Glomerular endothelial cell (primary cell): ENCODE measurements around a stretch of chr11.

- RAMPAGE, long total RNA = no peak
These were observed 47.7 kb downstream of the C11orf58 start for GRCh38 chr11:16786141-16786600.

- RAMPAGE, long total RNA = no peak
These were observed 78.4 kb downstream of the C11orf58 start for GRCh38 chr11:16816869-16817235.

GRCh38 chr11:16864884-16865247, 126.4 kb downstream of the C11orf58 start:
- RAMPAGE, long total RNA = no peak

- RAMPAGE, long total RNA = no peak
These were observed 88.7 kb downstream of the PLEKHA7 start for GRCh38 chr11:16925110-16926239.

DNA sequence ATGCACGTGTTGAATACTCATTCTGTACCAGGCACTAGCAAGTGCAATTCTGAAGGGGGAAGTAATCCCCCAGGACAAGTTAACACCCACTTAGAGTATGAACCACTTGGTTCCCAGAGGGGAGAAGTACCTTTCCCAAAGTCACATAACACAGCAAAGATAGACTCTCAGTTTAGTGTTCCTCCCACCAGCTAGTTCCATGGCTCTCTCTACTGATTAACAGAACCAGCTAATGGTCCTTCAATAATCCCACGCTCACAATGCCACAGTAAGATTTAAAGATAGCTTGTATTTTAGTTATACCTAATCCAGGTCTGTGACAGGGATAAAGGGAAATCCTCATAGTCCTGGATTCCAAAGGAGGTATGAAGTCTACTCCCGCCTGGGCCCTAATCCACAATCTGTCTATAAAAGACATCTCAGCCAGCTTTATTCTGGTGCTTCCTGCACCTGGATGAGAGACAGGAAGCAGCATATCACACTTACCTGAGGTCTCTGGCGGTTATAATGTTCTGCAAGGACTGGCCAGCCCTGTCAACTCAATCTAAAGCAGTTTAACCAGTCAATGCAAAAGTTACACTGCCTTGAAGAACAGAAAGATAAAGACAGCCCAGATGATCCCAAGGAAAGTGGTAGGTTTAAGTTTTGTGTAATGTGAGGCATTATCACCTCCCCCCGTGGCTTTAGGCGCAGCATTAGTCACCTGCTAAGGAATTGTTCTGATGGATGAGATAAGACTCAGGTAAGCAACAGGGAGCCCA, 57.7 kb downstream of the PLEKHA7 start:
- RAMPAGE, long total RNA = no peak

- RAMPAGE, long total RNA = no peak
These were observed 47.0 kb downstream of the PLEKHA7 start for GRCh38 chr11:16967262-16967658.

- RAMPAGE, long total RNA = no peak
These were observed 64.4 kb downstream of the PIK3C2A start for GRCh38 chr11:17143381-17143725.

DNA sequence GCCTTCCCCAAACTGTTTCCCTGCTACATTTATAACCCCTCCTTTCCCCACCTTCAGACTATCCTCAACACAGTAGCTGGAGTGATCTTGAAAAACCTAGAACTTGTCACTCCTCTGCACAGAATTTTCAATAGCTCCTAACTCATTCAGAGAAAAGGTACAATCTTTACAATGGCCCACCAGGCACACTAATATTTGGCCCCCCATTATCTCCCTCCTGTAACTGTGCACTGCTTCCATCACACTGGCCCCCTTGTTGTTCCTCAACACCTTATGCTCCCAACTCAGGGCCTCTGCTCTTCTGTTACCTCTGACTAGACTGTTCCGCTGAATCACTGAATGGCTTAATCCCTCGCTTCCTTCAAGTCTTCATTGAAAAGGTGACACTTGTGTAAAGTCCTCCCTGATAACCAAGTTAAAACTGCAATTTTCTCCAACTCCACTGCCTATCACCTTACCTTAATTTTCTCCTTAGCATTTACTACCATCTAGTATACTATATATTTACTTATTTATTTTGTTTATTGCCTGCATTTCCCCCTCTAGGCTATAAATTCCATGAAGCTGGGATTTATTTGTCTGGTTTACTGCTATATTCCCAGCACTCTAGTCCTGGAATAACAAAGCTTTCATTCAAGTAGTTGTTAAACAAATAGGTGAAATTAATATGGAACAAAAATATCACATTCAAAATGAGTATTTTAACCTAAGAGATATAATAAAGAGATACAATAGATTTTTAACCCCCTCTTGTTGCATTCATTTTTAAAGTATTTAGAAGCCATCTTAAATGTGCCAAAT, 21.8 kb downstream of the PIK3C2A start:
- RAMPAGE, long total RNA = no peak

- RAMPAGE, long total RNA = no peak
These were observed 36.3 kb upstream of the NCR3LG1 start for GRCh38 chr11:17315283-17315725.

DNA sequence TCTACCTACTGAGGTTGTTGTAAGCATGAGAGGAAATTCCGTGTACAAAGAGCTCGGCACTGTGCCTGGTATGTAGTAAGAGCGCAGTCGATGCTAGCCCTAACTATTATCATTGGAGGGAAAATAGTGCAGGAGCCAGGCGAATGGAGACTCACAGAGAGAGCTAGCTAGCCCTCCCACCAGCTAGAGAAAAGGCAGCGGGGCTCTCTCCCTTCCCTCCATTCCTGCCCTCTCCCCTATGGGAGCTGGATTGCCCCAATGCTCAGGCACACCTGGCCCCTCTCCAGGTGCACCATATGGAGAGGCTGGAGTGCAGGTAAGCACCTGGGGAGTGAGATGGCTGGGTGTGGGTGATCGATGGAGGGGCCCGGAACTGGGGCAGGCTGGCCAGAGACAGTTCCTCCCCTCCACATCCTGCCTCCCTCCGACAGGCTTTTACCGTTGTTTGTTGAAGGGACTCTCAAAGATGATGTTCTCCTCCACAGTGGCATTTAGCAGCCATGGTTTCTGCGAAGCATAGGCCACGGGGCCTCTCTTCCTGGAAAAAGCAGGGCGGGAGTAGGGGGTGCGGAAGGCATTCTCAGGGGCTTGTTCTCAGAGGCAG, 25.7 kb upstream of the KCNJ11 start:
- RAMPAGE, long total RNA = no peak

DNA sequence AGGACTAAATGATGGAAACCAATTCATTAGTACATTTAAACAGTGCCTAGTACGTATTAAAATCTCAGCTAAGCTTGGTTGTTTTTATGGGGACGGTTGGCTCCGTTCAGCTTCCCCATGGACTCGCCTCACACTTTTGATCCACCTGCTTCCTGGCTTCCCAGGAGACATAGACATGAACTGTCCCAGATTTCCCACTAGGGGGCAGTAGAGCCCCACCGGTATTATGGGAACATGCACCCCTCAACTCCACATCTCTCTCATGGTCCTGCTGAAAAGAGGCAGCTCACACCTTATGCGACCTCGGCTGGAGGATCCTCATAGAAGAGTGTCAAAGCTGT, 9.6 kb upstream of the SAAL1 start:
- RAMPAGE, long total RNA = no peak

DNA sequence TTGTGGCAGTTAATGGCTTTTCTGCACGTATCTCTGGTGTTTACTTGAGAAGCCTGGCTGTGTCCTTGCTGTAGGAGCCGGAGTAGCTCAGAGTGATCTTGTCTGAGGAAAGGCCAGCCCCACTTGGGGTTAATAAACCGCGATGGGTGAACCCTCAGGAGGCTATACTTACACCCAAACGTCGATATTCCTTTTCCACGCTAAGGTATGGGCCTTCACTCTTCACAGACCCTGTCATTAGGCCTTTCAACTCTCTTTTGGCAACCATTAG, 2.0 kb downstream of the LDHA start:
- RAMPAGE, long total RNA = no peak

GRCh38 chr11:18402735-18403202, 8.4 kb downstream of the LDHA start:
- RAMPAGE, long total RNA = no peak

DNA sequence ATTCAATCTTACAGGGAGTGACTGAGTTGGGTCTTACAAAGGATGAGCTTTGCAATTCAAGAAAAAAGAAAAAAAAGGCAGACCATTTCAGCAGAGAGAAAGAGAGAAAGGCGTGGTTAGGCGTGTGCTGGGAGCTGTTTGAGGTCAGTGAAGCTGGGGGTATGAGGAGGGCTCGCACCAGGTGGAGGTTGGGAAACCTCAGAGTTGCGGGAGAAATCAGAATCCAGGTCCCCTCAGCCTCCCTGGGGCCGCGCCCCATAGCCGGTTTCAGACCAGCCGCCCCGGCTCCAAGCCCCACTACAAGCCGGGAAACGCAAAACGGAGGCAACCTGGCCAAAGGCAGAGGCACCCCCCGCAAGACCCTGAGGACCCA, 333 bp downstream of the UEVLD start:
- RAMPAGE, long total RNA = no peak

GRCh38 chr11:18650680-18651522, 16.8 kb upstream of the SPTY2D1 start:
- RAMPAGE, long total RNA = no peak

DNA sequence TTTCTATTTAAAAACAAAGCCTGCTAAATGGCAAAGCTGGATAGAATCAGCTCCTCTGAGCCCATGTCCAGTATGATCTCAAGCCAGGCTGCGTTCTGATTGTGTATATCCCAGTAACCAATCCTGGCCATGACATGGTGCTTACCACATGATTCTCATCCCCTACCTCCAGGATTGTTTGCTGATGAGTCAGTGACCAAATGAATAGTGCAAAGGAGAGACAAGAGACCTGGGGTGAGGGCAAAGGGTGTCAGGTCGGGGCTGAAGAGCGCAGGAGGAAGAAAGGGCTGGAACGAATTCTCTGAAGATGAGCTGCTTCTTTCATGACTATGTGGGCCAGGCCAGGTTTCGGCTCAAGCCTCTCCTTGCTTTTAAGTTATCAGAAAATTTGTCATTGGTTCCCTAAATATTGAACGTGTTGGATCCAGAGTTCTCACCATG, 36.7 kb upstream of the E2F8 start:
- RAMPAGE, long total RNA = no peak

DNA sequence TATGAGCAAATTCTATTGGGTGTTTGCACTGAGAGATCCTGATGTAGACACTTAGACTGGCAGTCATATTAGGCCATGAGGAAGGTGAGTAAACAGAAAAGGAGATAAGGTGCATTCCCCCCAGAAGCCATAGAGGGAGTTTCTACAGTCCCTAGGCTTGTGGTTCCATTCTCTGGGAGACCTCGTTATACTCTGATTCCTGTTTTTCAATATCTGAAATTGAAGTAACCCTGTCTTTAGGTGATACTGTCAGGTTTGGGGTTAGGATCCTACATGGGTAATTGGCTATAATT, 101.4 kb upstream of the E2F8 start:
- RAMPAGE, long total RNA = no peak

DNA sequence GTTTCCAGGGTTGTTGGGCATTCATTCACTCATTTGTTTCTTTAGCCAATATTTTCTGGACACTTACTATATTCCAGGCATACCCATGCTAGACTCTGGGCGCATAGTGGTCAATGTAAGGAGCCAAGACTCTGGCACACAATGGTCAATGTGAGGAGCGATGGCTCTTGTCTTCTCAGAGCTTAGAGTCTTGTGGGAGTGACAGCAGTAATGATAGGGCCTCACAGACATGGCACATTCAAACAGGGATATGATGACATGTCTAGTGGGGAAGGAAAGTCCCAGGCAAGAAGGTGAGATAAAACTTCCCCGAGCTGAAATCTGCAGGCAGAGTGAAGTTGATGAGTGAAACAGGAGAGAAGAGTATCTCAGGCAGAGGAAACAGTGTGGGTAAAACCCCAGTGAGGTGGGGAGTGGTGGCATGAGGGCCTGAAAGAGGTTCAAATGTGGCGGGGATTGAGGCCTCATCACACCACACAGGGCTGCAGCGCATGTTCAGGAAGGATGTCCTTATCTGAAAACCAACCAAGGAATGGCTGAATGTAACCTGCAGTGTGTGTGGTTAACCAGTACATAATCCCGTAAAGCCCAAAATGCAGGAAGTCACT, 153.7 kb upstream of the E2F8 start:
- RAMPAGE, long total RNA = no peak

GRCh38 chr11:19401634-19402256, 161.0 kb upstream of the E2F8 start:
- RAMPAGE, long total RNA = no peak

DNA sequence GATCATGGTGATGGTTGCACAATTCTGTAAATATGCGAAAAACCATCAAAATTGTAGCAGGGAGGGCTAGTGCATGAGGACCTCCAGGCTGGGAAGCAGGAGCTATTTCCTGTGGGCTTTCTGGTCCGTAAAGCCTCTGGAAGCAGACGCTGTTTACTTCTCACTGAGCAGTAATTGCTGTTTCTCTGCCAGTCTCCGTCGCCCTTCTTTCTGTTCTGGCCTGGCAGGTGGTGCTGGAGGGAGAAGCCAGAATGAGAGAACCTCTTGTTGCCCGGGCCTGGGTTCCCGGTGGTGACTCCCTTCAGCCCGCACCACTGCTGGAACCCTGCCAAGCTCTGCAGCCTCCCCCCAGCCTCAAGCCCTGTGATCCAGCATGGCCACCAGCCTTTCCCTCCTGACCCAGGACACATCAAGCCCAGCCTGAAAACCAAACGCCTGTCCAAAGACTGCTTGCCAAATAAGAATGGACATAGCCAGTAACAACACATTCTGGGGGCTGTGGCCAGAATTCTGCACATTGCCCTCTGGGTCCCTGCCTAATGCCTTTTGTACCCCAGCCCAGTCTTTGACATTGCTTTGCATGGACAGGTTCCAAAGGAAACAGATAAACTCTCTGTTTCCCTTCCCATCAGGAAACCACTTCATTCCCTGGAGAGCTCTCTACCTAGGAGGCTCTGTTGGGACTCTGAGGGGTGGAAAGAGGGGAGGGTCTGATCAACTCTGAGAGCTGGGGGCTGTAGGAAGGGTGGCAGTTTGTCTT, 201.0 kb upstream of the NAV2 start:
- RAMPAGE, long total RNA = no peak